ENCODE measurements around a stretch of chr7.

GRCh38 chr7:129438331-129439443 is 4.5 kb downstream of the STRIP2 start:
- RRBS = no CpG with 5 or more reads among the region's 10 CpGs

- RRBS = no CpG with 5 or more reads among the region's 14 CpGs
Observed at GRCh38 chr7:129770347-129770915, 158.9 kb downstream of the NRF1 start.

DNA sequence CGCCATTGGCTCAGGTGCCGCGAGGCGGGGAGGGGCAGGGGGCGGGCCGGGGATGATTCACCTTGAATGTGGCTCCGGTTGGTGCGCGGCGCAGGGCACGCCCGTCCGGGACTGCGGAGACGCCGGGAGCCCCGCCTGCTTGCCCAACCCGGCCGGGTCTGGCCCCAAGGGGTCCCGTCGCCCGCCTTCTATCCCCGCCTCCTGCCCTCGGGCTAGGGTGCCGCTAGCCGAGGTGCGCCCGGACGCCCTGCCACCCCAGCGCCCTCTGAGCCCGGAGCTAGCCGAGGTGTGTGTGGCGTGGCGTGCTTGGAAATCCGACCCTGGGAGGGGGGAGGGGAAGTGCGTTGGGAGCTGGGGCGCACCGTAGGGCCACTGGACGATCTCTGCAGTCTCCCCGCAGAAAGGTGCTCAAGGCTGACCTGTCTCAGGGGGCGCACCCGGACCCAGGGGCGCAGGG is 168.8 kb downstream of the NRF1 start:
- RRBS = 2% methylated on average over 15 of the region's 43 CpGs

DNA sequence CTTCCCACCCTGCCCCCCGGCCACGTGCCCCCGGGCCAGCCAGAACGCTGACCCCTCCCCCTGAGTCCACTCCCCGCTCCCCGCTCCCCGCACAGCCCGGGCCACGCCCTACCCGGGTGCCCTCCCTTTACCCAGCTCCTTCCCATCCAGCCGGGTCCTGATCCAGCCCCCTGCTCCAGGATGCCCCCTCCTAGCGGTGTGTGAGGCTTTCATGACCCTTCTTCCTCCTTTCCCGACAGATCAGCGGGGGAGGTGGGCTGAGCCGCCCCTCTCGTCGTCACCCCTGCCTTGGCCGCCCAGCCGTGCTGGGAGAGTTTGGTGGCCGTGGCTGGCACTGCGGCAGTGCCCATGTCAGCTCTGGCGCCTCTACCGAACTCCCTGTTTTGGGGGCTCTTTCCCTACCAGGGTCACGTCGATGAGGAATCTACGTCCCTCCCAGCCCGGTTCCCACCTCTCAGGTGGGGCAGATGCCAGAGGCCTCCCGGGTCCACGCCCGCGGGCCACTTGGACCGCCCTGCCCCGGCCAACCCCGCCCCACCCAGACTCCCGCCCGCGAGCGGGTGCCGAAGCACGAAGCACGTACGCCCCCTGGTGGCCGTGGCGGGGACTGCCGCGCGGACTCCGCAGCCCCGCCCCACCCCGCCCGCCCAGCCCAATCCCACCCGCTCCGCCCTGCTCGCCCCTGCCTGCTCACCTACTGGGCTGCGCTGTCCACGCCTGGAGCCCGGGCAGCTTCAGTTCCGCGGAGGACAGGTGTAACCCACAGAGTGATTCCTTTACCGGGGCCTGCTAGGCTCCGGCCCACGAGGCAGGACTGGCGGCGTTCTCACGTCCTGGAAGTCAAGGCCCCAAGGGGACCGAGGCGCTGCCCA is 127.2 kb downstream of the UBE2H start:
- RRBS = 13% methylated on average over 20 of the region's 67 CpGs

- RRBS = no CpG with 5 or more reads among the region's 3 CpGs
Observed at GRCh38 chr7:130099092-130099744, 28.9 kb downstream of the KLHDC10 start.

GRCh38 chr7:130142198-130142843 is 62.9 kb downstream of the TMEM209 start:
- RRBS = no CpG with 5 or more reads among the region's 16 CpGs

GRCh38 chr7:130236230-130236650 is 28.6 kb downstream of the SSMEM1 start:
- RRBS = no CpG with 5 or more reads among the region's 5 CpGs

- RRBS = no CpG with 5 or more reads among the region's 14 CpGs
Observed at GRCh38 chr7:130350186-130350794, 5.7 kb downstream of the CPA5 start.

- RRBS = no CpG with 5 or more reads among the region's 4 CpGs
Observed at GRCh38 chr7:130507201-130507972, 15.5 kb downstream of the MEST start.

DNA sequence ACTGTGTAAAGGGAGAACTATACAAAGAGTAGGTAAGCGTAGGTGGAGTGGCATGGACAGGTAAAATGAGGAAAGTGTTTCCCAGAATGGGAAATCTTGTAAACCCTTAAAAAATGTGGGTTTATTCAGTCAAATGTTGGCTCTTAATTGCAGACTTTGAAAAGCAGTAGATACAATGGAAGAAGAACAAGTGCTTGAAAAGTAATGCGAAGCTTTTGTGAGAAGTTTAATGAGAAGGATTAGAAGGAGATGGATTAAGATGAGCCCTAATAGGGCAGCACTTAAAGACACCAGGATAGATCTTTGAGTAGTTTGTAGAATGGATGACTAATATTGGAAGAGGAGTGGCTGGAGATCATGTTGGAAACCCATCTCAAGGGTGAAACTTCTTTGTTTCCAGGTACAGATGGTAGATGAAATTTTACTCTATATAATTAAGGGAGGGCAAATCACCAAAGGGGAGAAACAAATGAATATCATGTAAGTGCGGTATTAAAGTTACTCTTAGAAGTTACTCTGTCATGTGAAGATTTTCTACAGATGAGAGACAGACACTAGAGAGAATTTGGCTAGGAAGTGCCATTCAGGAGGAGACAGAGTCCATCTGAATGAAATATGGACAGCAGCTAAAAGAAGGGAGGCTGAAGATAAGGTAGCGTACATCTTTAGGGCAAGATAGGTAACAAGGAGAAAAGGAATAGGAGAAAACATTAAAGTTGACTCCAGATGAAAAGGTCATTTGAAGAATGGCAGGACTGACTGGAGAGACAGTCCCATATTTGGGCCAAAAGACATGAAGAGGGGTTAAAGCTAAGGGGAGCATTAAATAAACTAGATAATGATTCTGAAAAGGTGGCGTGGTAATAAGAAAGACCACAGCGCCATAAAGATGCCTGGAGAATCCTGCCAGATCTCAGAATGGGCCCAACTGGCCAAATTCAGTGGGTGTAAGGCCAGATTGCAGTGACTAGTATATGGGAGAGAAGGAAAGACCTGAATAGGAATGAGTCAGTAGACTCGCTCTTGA is 22.4 kb downstream of the MEST start:
- RRBS = no CpG with 5 or more reads among the region's 7 CpGs

GRCh38 chr7:130529307-130529860 is 37.5 kb downstream of the MEST start:
- RRBS = no CpG with 5 or more reads among the region's 3 CpGs

DNA sequence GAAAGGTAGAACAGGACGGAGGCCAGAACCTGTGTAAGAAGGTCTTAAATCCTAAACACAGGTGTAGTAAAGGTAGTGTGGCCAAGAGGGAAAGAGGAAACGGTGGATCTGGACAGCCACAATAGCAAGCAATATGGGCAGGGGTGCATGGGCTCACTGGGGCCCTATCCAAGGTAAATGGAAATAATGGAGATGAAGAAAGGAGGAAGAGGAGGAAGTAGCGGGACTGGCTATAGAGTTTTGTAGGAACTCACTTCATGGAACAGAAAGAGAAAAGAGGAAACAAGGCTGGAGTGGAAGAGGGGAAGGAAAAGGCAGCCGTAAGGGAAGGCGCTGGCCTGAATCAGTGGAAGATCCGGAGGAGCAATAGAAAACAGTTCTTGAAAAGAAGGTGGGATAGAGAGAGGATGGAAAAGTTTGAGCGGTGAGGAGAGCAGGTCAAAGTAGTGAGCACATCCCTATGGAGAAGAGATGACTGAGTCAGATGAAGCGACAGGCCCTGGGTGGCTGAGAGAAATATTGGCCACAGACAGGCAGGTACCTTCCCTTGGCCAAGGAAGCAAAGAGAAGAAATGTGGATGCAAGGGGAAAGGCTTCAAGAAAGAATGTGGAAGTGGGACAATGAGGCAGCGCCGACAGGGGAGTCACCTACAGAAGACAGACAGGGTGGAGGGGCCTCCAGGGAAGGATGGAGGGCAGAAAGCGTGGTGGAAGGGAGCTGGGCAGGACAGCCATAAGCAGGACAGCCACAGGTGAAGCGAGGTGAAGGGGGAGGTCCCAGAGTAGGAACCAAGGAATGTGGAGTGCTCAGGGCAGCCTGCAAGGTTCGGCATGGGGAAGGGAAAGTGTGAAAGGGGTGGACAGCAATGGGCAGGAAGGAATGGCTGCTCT is 43.0 kb downstream of the MEST start:
- RRBS = no CpG with 5 or more reads among the region's 13 CpGs

GRCh38 chr7:130877226-130877816 is 143.3 kb upstream of the KLF14 start:
- RRBS = no CpG with 5 or more reads among the region's 4 CpGs

DNA sequence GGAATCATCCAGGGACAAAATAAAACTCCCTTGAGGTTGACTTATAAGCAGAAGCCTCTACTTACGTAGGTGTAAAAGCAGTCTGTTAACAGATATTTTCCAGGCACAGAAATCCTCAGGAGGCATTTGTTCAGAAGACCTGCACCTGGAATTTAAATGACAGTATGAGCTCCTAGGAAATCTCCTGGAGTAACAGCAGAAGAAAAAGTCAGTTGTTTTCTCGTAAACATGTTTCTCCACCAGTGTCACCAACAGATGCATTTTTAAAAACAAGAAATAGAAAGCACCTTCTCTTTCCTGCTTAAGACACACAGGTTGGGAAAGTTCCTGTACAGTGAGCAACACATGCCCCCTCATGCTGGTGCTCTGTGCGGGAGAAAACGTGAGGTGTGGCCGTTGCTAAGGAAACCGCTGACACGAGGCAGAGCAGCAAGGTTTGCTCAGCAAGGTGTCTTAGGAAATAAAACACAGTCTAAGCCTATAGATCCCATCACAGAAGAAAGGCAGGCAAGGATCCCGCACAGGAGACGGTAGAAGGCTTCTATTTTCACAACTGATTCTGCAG is 150.3 kb upstream of the KLF14 start:
- RRBS = no CpG with 5 or more reads among the region's 9 CpGs

DNA sequence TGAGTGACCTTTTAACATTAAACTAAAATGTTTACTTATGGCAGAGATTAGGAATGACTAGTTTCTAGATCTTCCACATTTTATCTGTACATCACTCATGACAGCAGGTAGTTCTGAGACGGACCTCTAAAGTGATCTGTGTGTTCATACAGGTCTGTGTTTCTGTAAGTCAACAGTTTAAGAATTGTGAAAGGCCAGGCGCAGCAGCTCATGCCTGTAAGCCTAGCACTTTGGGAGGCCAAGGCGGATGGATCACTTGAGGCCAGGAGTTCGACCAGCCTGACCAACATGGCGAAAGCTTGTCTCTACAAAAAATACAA is 191.4 kb upstream of the KLF14 start:
- RRBS = no CpG with 5 or more reads among the region's 5 CpGs

GRCh38 chr7:130930069-130930765 is 196.2 kb upstream of the KLF14 start:
- RRBS = no CpG with 5 or more reads among the region's 7 CpGs

- RRBS = no CpG with 5 or more reads among the region's 6 CpGs
Observed at GRCh38 chr7:130956541-130957194, 222.7 kb upstream of the KLF14 start.

DNA sequence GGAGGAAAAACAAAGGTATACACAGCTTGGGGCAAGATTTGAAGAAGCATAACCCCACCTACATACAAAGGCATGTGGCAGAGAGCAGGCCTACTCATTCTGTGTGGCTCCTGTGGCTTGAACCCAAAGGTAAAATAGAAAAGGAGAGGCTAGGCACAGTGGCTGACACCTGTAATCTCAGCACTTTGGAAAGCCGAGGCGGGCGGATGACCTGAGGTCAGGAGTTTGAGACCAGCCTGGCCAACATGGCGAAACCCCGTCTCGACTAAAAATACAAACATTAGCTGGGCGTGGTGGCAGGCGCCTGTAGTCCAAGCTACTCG is 255.6 kb upstream of the KLF14 start:
- RRBS = no CpG with 5 or more reads among the region's 9 CpGs

- RRBS = no CpG with 5 or more reads among the region's 8 CpGs
Observed at GRCh38 chr7:131004861-131005415, 270.9 kb upstream of the KLF14 start.

Data from GM19240 (cell line).